Colon Carcinoma Metastatic in the Lung (tissue), 2 donors: ENCODE measurements around a stretch of chr9.

GRCh38 chr9:73012-73327 lies 43.7 kb upstream of the WASHC1 start:
- PRO-cap, 2 experiments = no peak in any of the 2 experiments

DNA sequence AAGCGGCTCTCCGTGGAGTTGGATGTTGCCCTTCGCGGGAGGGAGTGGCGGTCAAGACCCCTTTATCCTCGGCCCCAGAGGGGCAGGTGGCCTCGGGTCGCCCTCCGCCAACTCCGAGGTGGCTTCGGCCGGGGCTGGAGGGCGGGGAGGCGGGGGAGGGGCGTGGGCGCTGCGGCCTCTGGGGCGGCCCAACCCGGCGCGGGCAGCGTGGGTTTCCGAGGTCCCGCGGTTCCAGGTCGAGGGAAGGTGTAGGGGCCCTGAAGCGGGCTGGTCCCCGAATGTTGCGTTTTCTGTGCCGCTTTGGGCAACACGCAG lies 664 bp downstream of the KANK1 start:
- PRO-cap, 2 experiments = peak in 2 of 2 experiments; most common plus-strand start position 205 of the sequence (in 1); most common minus-strand start position 115 of the sequence (in 2)

GRCh38 chr9:565658-565983 lies 61.1 kb downstream of the KANK1 start:
- PRO-cap, 2 experiments = no peak in any of the 2 experiments

GRCh38 chr9:578681-579504 lies 74.4 kb downstream of the KANK1 start:
- PRO-cap, 2 experiments = no peak in any of the 2 experiments

DNA sequence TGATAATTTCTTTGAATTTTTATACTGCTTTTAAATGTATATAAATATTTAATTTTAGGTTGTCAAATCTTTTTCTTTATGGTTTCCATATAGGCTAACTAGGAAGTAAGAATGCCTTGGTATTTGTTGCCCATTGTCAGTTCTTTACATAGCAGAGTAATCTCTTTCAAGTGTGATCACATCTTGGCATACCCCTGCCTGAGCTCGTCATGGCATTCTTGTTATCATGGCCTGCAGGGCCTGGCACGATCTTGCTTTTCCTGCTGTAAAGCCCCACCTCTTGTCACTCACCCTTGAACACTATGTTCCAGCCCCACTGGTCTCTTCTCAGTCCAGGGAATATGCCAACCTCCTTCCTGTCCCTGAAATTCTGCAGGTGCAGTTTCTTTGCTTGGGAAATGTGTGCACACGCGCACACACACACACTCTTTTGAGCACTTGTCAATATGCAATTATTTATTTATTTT lies 86.8 kb downstream of the KANK1 start:
- PRO-cap, 2 experiments = no peak in any of the 2 experiments

GRCh38 chr9:628984-629641 lies 124.6 kb downstream of the KANK1 start:
- PRO-cap, 2 experiments = no peak in any of the 2 experiments

GRCh38 chr9:684042-684965 lies 157.2 kb upstream of the DMRT1 start:
- PRO-cap, 2 experiments = no peak in any of the 2 experiments

DNA sequence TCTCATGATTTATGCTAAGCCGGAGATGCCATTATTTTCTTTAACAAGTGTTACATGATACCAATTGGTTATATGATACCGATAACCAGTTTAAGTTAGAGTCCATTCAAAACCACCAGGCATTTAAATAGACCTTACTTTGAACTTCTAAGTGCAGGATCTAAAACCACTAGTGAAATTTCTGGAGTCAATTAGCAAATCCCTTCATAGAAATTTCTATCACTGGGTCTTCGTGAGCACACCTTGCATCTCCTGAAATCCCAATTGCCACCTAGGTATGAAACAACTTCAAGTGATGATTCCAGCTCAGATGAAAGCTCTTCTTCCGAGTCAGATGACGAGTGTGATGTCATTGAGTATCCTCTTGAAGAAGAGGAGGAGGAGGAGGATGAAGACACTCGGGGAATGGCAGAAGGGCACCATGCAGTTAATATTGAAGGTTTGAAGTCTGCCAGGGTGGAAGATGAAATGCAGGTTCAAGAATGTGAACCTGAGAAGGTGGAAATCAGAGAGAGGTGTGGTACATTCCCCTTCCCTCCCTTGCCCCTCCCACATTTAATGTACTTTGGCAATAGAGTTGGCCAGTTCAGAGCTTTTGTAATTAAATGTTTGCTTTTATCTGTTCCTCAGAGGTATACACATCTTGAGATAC lies 109.3 kb upstream of the DMRT1 start:
- PRO-cap, 2 experiments = no peak in any of the 2 experiments

DNA sequence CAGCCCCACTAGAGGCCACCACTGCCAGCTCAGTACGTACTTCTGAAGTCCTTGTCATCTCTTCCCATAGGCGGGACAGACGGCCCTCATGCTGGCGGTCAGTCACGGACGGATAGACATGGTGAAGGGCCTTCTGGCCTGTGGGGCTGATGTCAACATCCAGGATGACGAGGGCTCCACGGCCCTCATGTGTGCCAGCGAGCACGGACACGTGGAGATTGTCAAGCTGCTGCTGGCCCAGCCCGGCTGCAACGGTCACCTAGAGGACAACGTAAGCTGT lies 99.4 kb upstream of the DMRT1 start:
- PRO-cap, 2 experiments = no peak in any of the 2 experiments

GRCh38 chr9:1019292-1019512 lies 31.0 kb upstream of the DMRT2 start:
- PRO-cap, 2 experiments = no peak in any of the 2 experiments

GRCh38 chr9:2014168-2015174 lies 676 bp upstream of the SMARCA2 start:
- PRO-cap, 2 experiments = peak in 2 of 2 experiments; most common minus-strand start chr9:2015061 (in 1)

GRCh38 chr9:2018762-2019158 lies 3.6 kb downstream of the SMARCA2 start:
- PRO-cap, 2 experiments = no peak in any of the 2 experiments

- PRO-cap, 2 experiments = no peak in any of the 2 experiments
Measured at GRCh38 chr9:2492889-2494003, 128.3 kb upstream of the VLDLR start.

GRCh38 chr9:2654586-2655318 lies 33.2 kb downstream of the VLDLR start:
- PRO-cap, 2 experiments = no peak in any of the 2 experiments

- PRO-cap, 2 experiments = no peak in any of the 2 experiments
Measured at GRCh38 chr9:2727775-2728239, 10.5 kb downstream of the KCNV2 start.

GRCh38 chr9:2761071-2761736 lies 43.9 kb downstream of the KCNV2 start:
- PRO-cap, 2 experiments = no peak in any of the 2 experiments

GRCh38 chr9:4093384-4093825 lies 206.5 kb downstream of the GLIS3 start:
- PRO-cap, 2 experiments = no peak in any of the 2 experiments

DNA sequence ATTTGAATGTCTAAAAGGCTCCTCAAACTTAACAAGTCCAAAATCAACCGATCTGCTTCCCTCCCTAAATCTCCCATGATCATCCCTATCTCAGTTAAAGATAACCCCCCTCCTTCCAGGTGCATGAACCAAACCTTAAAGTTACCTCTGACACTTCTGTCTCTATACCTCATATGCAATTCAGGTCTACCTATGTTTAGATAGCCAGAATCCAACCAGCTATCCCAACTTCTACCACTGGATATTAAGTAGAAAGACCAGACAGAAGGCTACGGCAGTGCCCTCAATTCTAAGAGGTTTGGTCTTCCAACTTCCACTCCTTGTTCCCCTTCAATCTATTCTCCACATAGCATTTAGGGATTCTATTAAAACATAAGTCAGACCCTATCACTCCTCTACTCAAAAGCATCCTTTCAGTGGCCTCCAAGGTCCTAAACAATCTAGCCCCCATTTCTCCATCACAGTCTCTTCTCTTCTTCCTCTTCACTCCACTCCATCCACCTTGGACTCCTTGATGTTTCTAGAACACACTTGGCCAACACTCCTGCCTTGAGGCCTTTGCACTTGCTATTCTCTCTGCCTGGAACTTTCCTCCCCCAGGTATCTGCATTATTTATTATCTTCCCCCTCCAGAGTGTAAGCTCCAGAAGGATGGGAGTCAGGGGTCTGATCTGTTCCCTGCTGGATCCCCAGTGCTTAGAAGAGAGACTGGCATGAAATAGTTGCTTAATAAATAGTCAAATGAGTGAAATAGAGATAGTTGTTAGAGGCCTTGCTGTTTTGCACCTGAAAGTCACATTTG lies 195.5 kb downstream of the GLIS3 start:
- PRO-cap, 2 experiments = no peak in any of the 2 experiments

- PRO-cap, 2 experiments = no peak in any of the 2 experiments
Measured at GRCh38 chr9:4105840-4106189, 194.1 kb downstream of the GLIS3 start.

GRCh38 chr9:4293242-4294163 lies 6.4 kb downstream of the GLIS3 start:
- PRO-cap, 2 experiments = no peak in any of the 2 experiments